ENCODE results near the genes MRPS18B and ATP6V1G2.

- PRO-cap: bidirectional peak, plus-strand start at chr6:30617494, minus-strand start at chr6:30617243; bidirectional peak, plus-strand start at chr6:30617840, minus-strand start at chr6:30617758
These were observed at the start of gene MRPS18B for GRCh38 chr6:30617364-30618407. MRPS18B (plus strand) TSS chr6:30617840.

GRCh38 chr6:30676016-30677470 lies 3.7 kb upstream of the DHX16 start:
- PRO-cap: no peak

- PRO-cap: bidirectional peak, plus-strand start at chr6:30684130, minus-strand start at chr6:30684037
These were observed 2.6 kb downstream of the PPP1R18 start for GRCh38 chr6:30683833-30684308.

- PRO-cap: no peak
These were observed 4.0 kb downstream of the TUBB start for GRCh38 chr6:30724022-30724596.

GRCh38 chr6:30759047-30759465 lies 14.7 kb upstream of the IER3 start:
- PRO-cap: no peak

DNA sequence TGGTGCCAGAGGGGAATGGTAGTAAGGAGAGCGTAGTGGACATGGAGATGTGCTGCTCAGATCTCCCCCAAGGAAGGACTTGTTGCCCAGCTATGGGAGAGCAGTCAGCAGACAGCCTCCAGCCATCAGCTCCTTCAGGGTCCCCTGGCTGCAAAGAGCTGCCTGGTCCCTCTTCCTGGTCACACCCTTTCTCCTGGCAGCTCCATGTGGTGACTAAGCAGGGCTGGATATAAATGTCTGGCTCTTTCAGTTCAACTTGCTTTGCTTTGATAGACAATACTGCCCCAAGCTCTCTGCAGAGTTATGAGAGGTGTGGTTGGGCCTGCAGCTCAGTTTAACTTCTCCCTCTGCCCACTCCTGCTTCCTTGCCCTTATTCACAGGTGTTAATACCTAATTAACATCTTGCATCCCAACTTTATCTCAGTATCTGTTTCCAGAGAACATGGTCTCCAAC lies 64.1 kb upstream of the DDR1 start:
- PRO-cap: no peak

GRCh38 chr6:30839687-30840100 lies 44.6 kb upstream of the DDR1 start:
- PRO-cap: no peak

GRCh38 chr6:31057429-31057833 lies 47.2 kb downstream of the MUC22 start:
- PRO-cap: no peak

DNA sequence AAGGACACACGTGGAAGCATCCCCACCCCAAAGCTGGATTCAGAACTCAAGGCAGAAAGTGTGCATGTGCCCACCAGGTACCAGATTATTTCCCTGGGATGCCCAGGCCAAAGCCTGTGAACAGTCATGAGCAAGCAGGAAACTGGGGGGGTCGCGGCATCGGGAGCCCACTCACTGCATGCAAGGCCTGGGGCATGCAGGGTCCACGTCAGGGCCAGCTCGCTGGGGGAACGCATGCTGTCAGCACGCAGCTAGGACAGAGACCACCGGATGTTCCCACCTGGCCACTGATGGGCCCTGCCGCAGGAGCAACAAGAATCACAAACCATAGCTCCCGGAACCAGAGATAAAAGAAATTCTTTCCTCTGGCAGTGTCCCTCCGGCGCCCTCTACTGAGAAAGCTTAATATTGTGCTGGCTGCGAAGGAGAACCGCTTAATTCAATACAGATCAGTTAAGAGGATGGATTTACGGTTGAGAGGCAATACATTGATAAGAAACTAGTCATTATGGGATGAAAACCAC lies 32.7 kb downstream of the C6orf15 start:
- PRO-cap: no peak

DNA sequence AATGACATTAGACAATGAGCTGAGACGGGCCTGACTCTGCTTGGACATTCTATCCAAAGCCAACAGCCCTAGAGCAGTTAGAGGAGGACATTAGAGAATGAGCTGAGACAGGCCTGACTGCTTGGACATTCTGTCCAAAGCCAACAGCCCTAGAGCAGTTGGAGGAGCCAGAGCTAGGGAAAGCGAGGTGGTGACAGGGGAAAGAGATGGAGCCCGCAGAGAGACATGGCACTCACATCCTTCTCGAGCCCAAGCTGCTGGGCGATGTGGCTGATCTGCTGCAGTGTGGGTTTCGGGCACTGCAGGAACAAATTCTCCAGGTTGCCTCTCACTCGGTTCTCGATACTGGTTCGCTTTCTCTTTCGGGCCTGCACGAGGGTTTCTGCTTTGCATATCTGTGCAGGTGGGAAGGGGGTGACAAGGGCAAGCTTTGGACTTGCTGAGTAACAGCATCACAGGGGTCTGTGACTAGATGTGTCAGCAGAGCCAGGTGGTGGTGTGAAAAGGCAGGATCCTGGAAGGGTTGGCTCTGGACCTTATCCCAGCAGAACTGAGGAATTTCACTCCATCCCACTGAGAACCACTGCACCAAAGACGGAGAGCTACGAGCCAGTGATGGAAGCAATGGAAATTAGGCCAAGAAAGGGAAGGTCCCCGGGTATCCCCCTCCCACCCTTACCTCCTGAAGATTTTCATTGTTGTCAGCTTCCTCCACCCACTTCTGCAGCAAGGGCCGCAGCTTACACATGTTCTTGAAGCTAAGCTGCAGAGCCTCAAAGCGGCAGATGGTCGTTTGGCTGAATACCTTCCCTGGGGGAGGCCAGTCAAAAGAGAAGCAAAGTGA lies 5.4 kb downstream of the POU5F1 start:
- PRO-cap: no peak

- PRO-cap: no peak
These were observed 1.9 kb upstream of the POU5F1 start for GRCh38 chr6:31172048-31173065.

GRCh38 chr6:31198301-31198588 lies 27.8 kb upstream of the POU5F1 start:
- PRO-cap: no peak

DNA sequence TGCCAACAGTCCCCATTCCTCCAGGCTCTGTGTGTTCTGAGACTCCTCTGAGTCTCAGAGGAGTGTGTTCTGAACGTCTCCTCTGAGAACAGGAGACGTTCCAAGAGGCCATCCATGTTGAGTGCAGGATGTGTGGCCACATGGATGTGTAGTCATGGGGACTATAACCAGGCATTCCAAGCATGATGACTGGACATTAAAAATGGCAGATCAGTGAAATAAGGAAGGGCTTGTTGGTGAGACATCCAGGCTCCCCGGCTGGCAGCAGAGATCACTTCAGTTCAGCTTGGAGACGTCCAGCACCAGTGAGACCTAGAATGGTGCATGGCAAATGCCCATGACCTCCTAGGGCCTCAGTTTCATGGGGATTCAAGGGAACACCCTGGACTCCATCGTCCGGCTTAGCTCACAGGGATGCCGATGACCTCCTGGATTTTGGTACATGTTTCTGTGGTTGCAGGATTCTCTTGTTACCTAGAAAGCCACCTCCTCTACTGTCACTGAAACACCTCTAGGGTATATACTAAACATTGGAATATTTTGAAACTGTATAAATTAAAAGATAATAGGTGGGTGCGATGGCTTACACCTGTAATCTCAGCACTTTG lies 34.4 kb upstream of the POU5F1 start:
- PRO-cap: no peak

DNA sequence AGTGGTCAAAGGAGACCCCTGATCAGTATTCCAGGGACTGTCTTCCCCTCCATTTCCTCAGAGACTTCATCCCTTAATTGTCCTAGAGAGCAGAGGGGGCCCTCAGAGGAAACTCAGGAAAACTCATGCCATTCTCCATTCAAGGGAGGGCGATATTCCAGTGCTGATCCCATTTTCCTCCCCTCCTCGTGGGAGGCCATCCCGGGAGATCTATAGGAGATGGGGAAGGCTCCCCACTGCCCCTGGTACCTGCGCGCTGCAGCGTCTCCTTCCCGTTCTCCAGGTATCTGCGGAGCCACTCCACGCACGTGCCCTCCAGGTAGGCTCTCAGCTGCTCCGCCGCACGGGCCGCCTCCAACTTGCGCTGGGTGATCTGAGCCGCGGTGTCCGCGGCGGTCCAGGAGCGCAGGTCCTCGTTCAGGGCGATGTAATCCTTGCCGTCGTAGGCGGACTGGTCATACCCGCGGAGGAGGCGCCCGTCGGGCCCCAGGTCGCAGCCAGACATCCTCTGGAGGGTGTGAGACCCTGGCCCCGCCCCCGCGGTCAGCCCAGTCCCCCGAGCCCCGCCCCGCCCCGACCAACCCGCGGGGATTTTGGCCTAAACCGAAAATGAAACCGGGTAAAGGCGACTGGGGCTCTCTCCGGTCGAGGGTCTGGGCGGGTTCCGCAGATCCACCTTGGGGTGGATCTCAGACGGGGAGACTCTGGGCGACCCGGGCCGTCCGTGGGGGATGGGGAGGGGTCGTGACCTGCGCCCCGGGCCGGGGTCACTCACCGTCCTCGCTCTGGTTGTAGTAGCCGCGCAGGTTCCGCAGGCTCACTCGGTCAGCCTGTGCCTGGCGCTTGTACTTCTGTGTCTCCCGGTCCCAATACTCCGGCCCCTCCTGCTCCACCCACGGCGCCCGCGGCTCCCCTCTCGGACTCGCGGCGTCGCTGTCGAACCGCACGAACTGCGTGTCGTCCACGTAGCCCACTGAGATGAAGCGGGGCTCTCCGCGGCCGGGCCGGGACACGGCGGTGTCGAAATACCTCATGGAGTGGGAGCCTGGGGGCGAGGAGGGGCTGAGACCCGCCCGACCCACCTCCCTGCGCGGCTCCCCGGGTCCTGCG lies 713 bp downstream of the HLA-C start:
- PRO-cap: unidirectional peak, plus-strand start at position 628 of the sequence

DNA sequence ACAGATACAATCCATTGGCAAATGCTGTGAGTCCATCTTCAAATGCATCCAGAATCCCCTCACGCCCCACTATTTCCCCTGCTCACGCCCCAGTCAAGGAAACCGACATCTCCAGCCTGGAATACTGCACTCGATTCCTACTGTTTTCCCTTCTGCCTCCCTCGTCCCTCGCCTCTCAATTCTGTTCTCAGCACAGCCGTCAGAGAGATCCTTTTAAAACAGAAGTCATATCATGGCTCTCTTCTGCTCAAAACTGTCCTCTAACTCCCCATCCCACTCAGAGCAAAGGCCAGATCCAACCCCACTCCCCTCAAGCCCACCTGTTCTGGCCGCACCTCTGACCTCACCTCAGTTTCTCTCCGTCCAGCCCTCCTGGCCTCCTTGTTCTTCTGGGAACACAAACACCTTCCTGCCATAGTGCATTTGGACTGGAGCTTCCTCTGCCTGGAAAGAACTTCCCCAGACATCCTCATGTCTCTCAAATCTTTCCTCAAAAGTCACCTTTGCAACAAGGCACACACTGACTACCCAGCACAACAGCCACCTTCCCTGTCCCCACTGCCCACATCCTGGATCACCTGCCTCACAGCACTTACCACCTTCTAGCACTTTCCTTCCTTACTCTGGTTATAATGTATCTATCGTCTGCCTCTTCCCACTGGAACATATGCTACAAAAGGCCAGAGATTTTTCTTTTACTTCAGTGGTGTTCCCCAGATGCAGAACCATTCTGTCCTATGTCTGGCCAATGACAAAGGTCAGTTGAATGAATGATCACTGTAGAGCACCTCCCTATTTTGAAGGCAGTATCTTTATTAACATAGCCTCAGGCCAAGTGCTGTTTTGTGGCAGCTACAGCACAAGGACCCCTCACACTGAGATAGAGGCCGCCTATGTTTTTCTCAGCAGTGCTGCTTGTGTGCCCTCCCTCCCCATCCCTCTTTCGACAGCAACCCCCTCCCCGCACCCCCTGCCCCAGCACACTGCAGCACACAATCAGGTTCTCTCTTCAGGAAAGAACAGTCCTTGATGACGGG lies 4.3 kb downstream of the HLA-B start:
- PRO-cap: no peak

DNA sequence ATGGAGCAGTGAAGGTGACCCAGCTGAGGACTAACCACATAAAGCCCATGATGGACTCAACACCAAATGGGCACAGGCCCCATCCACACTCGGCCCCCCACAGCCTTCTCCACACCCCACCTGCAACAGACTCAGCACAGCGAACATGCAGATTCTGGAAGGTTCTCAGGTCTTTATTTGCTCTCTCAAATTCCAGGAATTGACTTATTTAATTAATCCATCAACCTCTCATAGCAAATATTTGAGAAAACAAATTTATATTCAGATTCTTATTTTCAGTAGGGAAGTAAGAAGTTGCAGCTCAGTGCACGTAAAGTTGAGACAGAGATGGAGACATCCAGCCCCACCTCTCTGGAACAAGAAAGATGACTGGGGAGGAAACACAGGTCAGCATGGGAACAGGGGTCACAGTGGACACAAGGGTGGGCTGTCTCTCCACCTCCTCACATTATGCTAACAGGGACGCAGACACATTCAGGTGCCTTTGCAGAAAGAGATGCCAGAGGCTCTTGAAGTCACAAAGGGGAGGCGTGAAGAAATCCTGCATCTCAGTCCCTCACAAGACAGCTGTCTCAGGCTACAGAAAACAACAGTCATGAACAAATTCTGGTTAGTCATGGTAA lies 3.1 kb downstream of the HLA-B start:
- PRO-cap: no peak

GRCh38 chr6:31421473-31421902 lies 18.1 kb downstream of the MICA start:
- PRO-cap: no peak

DNA sequence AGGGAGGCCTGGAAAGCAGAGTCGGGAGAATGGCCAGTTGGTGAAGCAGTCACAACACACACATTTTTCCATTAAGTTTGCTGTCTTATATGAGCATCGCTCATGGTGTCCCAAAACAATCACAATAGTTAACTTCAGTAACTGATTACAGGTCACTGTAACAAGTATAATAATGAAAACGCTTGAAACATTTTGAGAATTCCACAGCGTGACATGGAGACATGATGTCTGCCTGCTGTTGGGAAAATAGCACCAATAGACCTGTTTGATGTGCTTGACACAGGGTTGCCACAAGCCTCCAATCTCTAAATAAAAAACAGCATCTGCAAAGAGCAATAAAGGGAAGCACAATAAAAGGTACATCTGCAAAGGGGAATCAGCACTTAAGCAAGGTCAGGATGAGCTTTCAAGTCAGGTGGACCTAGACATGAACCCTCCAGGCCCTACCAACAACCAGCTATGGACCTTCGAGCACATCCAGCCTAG lies 1.6 kb upstream of the MCCD1 start:
- PRO-cap: no peak

- PRO-cap: no peak
These were observed 2.9 kb downstream of the MCCD1 start for GRCh38 chr6:31531682-31532076.

DNA sequence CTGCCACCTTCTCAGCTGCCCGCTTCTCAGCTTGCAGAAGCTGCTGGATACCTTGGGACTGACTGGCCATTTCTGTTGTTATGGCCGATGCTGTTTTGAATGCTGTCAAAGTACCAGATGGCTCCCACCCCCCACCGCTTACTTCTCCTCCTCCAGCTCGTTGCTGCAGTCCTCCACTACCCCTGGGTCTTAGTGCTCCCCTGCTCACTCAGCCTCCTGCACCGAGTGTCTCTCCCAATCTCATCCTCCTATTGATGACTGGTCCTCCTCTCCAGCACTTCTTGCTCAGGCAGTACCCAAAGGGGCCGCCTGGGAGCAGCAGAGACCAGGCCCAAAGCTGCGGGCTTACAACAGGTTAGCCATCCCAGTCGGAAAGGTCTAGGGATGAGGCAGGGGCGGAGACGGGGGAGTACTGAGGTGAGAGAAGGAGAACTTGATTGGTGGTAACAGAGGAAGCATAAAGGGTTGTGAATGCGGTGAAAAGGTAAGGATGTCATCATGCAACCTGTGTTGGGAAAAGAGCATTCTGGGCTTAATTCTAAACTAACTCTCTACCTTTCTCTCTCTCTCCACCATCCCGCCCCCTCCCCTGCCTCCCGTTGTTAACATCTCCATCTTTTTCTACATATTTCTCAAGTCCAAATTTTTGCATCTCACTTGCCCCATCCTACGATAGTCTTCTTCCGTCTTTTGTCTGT lies at the start of gene ATP6V1G2:
TSS of gene ATP6V1G2 (minus strand) at position 119 of the 698 bp plus-strand sequence.
- PRO-cap: no peak

Measured in left cardiac atrium (tissue), 1 donor.